Placental epithelial cell (primary cell): ENCODE results near the genes AMOTL2 and PPP2R3A.

DNA sequence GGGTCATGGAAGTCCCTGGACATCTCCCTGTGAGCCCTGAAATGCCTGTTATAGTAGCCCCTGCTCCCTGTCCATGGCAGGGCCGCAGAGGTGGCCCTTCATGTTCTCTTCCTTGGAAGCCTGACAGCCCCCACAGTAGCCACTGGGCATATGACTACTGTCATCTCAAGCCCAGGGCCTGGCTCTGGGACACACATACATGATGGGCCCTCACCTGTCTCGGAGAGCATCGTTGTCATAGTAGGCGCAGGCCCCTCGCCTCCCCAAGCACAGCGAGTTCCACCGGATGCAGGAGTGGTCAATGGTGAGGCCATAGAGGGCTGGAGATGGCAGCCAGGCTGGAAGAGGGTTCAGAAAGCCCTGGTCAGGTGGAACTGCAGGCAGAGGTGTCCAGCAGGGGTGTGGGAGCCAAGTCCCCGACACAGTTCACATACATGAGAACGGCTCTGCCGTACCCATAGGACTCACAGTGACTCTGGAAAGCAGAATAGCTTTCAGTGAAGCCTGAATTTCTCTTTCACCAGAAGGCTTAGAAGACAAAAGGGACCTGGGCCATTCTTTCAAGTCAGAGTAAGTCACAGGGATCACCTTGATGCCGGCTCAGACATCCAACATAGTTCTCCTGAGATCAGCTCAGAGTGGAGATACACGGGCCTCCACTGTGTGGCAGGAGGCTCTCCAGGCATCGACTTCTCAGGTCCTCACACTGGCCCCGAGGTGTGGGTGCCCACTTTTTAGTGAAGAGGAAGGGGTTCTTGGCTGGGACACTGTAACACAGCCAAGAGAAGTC, 40.1 kb upstream of the RAB6B start:
- CAGE, long polyA plus RNA = no peak

GRCh38 chr3:133943655-133943964, 47.9 kb upstream of the RAB6B start:
- CAGE, long polyA plus RNA = no peak

DNA sequence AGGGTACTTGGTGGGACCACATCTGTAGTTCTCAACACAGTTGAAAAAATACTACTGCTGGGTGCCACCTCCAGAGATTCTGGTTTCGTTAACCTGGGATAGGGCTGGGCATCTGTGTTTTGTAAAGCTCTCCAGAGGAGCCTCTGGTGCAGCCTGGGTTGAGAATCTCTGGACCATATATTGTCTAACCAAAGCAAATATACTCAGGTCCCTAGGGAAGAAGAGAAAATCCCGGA, 52.2 kb upstream of the RAB6B start:
- CAGE, long polyA plus RNA = no peak

GRCh38 chr3:133948190-133949003, 52.7 kb upstream of the RAB6B start:
- CAGE, long polyA plus RNA = no peak

DNA sequence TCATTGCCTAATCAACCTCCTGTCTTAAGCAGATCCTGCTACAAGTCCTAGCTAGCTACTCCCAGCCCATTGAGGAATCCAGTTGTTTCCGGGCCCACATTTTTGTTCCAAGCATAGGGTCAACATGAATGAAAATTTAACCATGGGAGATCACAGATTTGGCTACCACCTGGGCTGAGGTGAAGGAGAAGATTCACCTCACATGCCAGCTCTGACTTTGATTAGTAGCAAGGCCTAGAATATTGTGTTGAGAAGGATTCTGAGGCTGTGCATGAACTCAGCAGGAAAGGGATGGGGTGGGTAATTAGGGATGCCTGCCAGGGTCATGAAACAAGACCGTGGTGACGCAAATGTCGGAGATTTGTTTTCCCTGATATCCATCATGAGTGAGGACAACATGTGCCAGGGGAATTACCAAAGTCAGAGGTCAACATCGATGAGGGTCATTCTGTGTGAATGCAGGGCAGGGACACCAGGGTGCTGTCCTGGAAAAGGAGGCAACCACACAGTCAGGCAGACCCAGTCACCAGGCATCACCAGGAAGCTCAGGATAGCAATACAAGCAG, 52.3 kb downstream of the SLCO2A1 start:
- CAGE, long polyA plus RNA = no peak

GRCh38 chr3:134030304-134030660, 557 bp upstream of the SLCO2A1 start:
- CAGE, long polyA plus RNA = no peak

GRCh38 chr3:134201174-134201708, 49.4 kb downstream of the RYK start:
- CAGE, long polyA plus RNA = no peak

DNA sequence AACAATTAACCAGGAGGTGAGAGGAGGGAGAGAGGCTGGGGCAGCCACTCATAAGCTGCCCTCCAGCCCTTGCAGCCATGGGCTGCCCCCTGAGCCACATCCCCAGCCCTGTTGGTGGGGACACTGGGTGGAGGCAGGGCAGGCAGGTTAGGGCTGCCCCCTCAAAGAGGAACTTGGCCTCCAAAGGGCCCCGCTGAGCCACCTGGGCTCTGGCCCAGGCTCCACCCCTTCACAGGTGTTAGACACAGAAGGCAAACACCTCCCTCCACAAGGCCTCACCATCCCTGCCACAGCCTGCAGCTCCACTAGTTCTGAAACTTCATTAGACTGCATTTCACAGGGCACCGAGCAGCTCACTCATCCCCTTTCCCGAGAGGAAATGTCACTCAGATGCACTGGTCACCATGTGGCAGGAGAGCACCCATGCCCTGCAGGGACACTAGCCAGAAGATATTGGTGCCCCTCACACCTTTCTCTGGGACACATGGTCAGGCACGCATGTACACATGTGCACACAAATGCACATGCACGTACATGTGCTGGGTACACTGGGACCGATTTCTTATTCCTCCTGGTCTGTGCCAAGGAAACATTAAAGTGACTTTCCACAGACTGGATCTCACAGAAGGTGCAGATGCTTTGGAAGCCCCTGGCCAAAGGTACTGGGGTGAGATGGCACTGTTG, 20.2 kb downstream of the AMOTL2 start:
- CAGE, long polyA plus RNA = no peak

DNA sequence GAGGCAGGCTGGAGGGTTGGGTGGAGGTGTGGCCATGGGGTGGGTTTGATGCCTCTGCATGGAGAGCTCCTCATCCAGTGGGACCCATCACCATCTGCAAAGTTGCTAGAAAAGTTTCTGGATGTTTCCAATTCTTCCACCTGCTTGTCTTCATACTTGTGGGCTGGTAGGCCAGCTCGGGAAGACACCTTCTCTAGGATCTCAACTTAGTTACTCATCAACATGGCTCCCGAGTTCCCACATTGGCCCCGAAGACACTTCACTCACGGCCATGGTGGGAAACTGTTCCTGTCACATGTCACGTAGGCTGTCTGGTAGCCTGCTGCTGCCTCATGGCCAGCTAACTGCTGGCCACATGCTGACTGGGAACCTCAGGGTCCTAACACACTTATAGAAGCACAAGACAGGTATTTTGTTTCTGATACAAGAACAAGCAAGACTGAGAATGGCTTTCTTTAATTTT, 19.3 kb downstream of the AMOTL2 start:
- CAGE, long polyA plus RNA = no peak

GRCh38 chr3:134363817-134364990, 10.0 kb downstream of the AMOTL2 start:
- CAGE, long polyA plus RNA = no peak

GRCh38 chr3:134374313-134374832, at the start of gene AMOTL2:
Gene AMOTL2 (minus strand): TSS chr3:134374447.
- CAGE, long polyA plus RNA = no peak

DNA sequence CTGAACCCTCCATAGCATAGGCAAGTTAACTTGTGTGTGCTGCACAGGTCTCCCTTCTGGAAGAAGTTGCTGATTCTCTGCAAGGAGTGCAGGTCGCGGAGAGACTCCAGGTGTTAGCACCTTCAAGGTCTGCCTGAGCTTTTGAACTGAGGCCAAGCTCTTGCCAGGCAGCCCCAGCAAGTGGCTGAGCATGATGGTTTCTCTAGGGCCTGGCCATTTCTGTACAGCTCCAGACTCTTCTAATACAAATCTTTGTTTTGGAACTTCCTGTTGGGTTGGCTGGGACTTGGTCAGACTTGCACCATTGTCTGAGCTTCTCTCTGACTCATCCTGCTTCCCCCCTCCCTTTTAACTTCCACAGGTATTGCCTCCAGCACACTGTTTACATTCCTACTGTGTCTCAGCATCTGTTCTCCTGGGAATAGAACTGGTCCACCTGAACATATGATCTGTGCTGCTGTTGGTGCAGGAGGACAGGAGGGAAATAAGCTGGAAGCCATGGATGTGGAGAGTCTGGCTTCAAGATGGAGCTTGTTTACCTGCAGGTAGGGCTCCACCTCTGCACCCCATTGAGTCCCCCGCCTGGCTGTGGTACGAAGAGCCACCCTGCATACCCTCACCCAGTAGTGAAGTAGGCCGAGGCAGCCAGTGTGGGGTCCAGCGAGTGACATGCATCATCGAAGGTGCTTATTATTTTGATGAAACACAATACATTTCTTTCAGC, 53.2 kb downstream of the KY start:
- CAGE, long polyA plus RNA = no peak

DNA sequence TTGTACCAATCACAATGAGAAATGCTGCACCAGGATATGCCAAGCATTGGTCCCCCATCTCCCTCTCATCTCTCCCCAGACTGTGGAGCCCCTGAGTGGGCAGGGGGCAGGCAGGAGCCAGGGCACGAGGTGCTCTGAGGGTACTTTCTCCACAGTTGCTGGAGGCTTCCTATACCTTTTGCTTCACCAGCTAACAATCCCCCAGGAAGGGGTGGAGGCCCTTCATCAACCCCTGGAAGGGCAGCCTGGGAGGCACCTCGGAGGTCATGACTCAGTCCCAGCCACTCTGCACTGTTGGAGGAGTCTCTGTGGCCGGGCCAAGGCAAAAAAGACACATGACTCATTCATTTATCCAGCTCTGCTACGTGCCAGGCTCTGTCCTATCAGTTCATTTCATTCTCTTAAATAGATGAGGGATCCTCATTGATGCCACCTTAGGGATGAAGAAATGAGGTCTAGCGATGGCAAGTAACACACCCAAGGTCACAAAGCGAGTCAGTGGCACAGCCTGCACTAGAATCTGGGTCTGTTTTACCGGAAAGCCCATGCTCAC, 15.7 kb upstream of the KY start:
- CAGE, long polyA plus RNA = no peak

DNA sequence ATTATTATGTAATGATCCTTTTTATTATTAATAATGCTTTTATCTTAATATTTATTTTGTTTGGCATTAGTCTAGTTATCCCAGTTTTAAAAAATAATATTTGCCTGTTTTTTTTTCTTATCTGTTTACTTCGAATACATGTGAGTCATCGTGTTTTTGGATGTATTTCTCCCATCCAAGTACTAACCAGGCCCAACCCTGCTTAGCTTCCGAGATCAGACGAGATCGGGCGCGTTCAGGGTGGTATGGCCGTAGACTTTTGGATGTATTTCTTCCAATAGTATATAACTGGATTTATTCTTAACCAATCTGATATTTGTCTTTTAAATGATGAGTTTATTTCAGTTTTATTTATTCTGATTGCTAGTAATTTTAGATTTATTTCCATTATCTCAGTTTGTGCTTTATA, 11.8 kb upstream of the EPHB1 start:
- CAGE, long polyA plus RNA = no peak

DNA sequence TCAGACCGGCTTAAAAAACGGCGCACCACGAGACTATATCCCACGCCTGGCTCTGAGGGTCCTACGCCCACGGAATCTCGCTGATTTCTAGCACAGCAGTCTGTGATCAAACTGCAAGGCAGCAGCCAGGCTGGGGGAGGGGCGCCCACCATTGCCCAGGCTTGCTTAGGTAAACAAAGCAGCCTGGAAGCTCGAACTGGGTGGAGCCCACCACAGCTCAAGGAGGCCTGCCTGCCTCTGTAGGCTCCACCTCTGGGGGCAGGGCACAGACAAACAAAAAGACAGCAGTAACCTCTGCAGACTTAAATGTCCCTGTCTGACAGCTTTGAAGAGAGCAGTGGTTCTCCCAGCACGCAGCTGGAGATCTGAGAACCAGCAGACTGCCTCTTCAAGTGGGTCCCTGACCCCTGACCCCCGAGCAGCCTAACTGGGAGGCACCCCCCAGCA, 306.6 kb upstream of the PPP2R3A start:
- CAGE, long polyA plus RNA = no peak

DNA sequence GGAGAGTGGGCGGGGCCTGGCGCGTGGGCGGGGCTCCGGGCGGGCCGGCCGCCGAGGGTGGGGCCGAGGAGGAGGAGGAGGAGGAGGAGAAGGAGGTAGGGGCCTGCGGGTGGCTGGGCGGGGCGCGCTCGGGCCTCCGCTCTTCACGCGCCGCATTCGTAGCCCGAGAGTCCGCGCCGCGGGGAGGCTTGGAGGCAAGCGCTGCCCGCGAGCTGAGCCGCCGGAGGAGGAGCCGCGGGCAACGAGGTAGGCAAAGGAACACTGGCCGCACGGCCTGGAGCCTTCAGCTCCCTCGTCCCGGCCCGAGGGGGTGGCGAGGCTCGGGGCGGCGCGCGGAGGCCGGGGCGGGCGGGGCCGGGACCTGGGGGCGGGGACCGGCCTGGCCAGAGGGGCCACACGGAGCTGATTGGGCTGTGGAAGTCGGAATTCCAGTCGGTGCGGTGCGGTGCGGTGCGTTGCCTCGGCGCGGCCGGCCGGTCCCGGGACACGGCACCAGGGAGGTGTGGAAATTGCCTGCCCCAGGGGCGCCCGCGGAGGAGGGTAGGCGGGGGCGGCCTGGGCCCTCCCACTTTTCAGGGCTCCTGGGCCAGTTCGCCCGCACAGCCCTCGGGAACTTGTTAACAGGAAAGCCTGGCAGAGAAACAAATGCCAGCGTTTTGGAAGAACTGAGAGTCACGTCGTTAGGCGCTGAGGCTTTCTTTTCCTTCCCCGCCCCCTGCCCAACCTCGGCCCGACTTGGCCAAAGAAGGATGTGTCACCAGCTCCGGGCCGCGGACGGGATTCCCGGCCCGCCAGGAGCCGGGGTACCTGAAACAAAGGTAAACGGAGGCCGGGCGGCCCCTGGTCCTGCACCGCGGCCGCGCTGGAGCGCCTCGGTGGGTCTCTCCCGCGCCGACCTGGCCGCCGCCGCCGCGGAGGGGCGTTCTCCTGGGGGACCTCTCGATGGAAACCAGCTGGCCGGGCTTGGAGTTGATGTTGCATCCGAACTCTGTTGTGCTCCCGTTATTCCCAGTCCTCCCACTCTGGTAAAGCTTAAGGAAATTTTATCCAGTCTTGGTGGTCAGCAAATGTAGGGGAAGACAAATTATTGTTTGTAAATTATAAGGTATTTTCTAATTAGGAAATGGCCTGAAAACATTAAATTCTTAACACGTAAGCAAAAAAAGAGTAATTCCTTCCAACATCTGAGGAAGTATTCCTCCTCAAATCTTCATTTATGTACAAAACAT, at the start of gene PPP2R3A:
Gene PPP2R3A, plus strand, starts transcription at position 125 of the 1,229 bp plus-strand sequence.
- CAGE, long polyA plus RNA = no peak

GRCh38 chr3:136022488-136023131, 57.1 kb downstream of the PPP2R3A start:
- CAGE, long polyA plus RNA = no peak

GRCh38 chr3:136045247-136045846, 79.8 kb downstream of the PPP2R3A start:
- CAGE, long polyA plus RNA = no peak

GRCh38 chr3:136126906-136127592, 69.1 kb downstream of the MSL2 start:
- CAGE, long polyA plus RNA = no peak

GRCh38 chr3:136194158-136194620, 1.9 kb downstream of the MSL2 start:
- CAGE, long polyA plus RNA = no peak